Camera-type eye (tissue), 1 donor: ENCODE measurements around a stretch of chr17.

DNA sequence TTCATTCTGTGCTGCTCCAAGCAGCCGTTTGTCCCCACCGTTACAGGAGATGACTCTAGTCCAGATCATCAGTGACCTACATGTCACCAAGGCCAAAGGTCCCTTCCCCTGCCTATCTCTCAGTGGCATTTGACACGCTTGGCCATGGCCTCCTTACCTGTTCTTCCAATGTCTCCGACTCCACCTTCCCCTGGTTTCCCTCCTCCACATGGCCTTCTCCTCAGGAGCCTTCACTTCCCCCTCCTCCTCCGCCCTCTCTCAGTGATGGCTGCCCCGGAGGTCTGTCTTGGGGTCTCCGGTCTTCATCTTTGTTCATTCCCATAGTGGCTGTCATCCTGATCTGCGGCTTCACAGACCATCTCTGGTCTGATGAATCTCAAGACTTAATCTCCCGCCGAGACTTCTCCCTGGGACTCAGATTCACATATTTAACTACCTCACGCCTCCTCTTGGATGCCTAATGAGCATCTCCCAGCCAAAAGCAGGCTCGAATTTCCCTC is 9.6 kb downstream of the TMEM92 start:
- RAMPAGE, long total RNA: no peak

DNA sequence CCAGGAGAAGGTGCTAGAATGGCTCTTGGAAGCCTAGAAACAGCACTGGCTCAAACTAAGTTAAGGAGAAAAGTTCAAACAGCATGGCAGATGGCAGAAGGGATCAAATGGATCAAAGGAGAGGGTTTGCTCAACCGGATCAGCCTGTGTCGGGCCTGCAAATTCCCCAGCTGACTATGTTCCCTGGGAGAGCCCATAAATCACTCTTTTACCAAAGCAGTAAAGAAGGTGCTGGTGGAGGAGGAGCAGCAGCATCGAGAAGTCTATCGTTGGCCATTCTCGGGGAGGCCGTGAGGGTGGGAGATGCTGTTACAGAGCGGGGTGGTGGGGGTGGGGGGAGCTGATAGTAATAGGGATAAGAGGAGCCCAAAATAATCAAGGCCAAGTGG is 27.0 kb upstream of the XYLT2 start:
- RAMPAGE, long total RNA: no peak

- RAMPAGE, long total RNA: no peak
Measured at GRCh38 chr17:50391384-50391736, 6.0 kb downstream of the LRRC59 start.

- RAMPAGE, long total RNA: no peak
Measured at GRCh38 chr17:50426455-50426783, 401 bp downstream of the ACSF2 start.

DNA sequence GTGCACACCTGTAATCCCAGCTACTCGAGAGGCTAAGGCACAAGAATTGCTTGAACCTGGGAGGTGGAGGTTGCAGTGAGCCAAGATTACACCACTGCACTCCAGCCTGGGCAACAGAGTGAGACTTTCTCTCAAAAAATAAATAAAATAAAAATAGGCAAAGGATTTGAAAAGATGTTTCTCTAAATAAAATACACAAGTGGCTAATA is 9.2 kb upstream of the MYCBPAP start:
- RAMPAGE, long total RNA: no peak

DNA sequence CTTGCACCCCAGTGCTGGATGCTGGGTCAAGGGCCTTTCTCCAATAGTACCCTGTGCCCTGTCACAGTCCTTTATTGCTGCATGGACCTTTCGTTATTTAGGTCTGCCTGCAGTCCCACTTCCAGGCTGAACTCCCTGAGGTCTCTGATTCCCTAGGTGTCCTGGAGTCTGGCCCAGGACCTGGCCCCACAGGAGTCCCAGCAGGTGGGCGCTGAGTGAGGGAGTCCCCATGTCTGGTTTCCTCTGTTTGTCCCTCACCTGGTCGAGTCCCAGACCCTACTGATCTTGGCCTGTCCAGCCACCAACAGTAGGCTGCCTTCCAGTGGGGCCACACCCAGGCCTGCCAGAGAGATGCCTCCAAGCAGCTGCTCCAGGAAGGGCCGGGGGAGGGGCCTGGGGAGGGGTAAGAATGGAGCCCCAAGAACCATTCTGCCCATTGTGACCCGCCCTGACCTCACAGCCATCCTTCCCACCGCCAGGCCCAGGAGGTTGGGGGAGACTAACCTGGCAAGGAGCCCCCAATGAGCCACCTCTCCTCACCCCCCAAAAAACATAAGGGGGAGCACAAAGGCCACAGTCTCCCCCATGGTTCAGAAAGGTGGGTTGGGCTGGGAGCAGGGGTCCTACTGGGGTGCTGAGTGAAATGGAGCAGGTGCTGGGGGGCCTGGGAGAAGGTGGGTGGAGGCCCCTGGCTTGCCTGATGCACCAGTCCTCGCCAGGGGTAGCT is 753 bp downstream of the SPATA20 start:
- RAMPAGE, long total RNA: no peak

GRCh38 chr17:50559177-50560248 is 1.0 kb upstream of the CACNA1G start:
- RAMPAGE, long total RNA: no peak

GRCh38 chr17:50627973-50628406 is 6.7 kb upstream of the ABCC3 start:
- RAMPAGE, long total RNA: no peak

GRCh38 chr17:50684570-50685117 is 23.1 kb downstream of the ANKRD40 start:
- RAMPAGE, long total RNA: no peak

GRCh38 chr17:50741527-50741853 is 22.1 kb downstream of the LUC7L3 start:
- RAMPAGE, long total RNA: no peak

DNA sequence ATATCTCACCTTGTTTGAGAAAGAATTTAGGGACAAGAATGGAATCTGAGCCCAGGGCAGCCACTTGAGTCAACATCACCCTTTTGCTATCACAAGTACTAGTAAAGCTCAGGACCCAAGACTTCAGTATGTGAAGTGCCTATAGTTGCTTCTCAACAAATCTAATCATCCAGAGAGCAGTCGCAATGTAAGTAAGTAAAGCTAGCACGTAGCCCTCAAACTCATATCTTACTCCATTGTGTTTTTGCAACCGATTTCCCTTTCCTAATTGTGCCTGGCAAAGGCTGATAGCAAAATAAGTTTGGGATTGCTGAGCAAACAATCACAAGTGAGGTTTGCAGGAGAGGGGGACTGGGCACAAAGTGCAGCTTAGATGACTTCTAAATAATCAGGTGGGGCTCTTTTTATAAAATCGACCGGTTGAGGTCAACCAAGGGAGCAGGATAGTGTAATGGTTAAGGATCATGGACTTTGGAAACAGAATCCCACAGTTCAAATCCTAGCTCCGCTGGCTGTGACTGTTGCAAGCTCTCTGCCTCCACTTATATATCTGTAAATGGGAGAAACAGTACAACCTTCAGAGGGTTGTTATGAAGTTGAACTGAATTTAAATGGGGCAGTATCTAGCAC is 13.0 kb downstream of the TOB1 start:
- RAMPAGE, long total RNA: no peak

DNA sequence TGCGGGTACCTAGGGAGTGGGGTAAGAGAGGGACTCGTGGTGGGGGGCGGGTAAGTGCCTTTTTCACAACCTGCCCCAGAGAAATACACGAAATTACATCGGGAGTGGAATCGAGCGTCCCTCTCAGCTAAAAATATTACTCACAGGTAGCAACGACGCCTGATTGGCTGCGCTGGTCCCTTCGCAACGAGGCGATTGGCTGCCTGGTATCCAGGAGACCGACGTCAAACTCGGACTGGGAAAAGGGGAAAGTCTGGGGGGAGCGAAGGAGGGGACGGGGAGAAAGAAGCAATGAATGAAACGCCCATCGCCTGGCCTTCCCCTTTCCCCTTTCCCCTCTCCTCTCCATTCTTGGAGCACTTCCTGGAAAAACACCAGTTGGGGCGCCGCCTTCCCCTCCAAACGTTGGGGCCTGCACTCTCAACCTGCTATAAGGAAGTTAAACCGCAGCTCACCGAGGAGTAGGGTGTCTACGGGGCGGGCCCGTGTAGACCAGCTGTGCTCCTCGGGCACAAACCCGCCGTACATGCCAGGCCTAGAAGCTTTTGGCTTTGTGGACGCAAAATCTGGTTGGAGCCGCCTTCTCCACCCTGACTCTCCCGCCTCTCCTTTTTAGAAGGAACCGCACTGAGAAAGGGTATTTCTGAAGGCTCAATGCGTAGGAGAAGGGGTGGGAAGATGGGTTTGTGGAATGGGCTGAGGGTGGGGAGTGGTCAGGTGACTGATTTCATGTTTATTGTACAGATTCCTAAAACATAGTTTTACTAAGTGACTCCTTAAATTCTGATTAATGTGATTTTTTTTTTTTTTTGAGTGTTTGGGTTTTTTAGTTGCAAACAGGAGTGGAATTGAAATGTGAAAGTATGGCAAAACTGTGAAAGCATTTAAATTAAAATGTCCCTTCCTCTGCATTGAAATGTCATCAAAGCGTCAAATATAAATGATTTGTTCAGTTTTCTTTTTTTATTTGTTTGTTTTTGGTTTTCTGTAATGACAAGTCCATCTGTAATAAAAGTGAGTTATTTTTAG is 1.5 kb upstream of the TOB1 start:
- RAMPAGE, long total RNA: no peak

GRCh38 chr17:50908211-50908840 is 42.2 kb upstream of the TOB1 start:
- RAMPAGE, long total RNA: no peak

- RAMPAGE, long total RNA: no peak
Measured at GRCh38 chr17:50911515-50912195, 45.5 kb upstream of the TOB1 start.

GRCh38 chr17:50922089-50923039 is 56.2 kb upstream of the TOB1 start:
- RAMPAGE, long total RNA: no peak

- RAMPAGE, long total RNA: no peak
Measured at GRCh38 chr17:50956816-50957153, 90.6 kb upstream of the TOB1 start.

GRCh38 chr17:51001511-51002013 is 119.1 kb downstream of the SPAG9 start:
- RAMPAGE, long total RNA: no peak

DNA sequence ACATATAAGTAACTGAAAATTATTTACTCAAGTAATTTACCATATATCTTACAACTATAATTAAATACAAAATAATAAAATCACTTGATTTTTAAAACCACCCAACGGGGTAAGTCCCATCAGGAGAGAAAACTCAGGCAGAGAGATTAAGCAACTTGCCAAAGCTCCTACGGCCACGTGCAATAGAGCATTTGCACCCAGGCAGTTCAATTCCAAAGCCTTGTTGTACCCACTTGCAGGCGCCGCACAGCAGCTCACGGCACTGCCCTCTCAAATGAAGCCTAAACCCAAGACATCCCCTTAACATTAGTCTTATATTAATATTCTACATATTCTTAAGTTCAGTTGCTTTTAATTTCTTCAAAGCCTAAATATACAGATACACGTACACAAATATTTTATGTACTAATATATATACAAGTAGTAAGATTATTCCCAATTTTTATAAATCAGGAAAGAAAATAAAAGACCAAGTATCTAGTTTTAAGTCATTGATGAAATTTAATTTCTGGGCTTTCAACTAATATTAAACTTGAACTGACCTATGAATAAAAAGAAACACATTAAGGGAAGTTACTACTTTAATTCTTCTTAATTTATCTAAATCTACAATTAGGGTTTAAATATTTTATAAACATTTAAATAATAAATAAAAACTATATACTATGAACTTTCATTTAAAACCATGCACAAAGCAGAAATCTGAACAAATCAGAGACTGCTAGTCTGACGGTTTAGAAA is 75.5 kb downstream of the SPAG9 start:
- RAMPAGE, long total RNA: no peak

- RAMPAGE, long total RNA: no peak
Measured at GRCh38 chr17:51046446-51047214, 74.0 kb downstream of the SPAG9 start.

DNA sequence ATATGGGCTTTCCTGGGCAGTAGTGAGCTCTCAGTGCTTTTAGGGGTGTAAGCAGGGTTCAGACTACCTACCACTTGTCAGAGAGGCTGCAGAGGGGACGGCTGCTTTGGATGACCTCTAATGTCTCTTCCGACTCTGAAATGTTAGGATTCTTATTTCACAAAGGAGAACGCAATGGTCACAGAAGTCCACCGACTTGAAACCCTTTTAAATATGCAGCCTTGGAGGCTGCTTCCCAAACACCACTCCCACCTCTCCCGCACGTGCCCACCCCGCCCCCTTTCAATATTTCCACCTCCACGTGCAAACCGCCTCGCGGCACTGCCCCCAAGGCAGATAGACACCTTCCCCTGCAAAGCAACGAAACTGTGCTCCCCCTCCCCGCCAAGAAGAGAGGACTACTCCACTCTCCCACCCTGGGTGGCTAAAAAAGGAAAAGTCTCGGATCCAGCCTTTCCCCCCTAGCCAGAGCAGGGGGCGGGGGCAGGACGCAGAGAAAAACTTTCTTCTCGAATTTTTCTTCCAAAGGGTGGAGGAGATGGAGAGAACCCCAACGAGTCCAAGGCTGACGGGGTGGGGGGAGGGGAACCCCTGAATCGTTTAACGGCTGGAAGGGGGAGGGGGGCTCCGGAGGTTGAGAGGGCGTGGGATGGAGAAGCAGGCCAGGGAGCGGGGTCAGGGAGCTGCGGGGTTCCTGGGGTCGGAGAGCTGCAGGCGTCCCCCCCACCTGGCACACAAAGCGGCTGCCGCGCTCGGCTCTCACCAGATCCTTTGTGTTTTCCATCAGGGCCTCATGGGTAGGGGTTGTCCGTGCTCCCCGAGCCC is 565 bp downstream of the MBTD1 start:
- RAMPAGE, long total RNA: no peak